Colon Carcinoma Metastatic in the Lung (tissue), 2 donors: ENCODE data around the genes STRIP2, SSMEM1, CPA4 and CPA1.

DNA sequence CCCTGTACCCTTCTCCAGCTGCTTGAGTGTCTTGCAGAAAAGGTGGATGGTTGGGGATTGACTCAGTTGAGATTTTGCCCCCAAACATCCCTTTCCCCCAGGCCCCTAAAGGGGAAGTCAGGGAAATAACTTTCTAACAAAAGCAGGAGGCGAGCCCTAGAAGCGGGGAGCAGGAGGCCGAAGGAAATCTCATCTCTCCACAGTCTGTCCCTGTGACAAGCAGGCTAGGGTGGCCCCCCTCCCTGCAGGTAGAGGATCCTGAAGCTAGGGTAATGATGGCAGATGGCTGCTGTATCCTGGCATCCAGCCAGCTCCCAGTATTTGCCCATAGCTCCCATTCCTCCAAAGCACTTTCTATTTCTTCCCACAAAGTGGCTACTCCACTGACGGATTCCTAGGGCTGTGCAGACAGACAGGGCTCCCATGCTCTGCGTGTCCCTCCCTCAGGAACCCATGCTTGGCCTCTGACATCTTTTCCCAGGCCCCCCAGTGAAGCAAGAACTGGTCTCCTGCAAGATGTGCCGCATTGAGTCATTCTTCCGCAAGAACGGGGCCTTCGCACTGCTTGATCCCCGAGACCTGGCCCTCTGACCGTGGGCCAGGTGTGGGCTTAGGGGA, 2.2 kb downstream of the ATP6V1FNB start:
- PRO-cap, 2 experiments: no peak in any of the 2 experiments

DNA sequence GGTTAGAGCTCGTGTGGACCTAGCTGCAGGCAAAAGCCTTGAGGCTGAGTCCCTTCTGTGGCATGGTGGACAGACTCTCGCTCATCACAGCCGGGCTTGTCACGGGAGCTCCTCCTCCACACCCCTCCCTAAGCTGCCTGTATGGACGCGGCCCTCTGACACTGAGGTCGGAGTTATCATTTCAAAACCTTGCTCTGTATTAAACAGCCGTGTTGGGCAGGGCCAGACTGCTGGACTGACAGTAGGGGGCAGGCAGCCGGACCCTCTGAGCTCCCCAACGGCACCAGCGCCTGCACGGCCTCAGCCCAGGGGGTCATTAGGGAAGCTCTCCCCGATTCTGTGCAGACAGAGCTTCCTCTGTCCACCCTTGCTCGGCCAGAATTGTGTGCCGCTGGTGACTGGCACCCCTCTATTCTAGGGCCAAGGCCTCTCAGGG, 2.3 kb downstream of the IRF5 start:
- PRO-cap, 2 experiments: no peak in any of the 2 experiments

DNA sequence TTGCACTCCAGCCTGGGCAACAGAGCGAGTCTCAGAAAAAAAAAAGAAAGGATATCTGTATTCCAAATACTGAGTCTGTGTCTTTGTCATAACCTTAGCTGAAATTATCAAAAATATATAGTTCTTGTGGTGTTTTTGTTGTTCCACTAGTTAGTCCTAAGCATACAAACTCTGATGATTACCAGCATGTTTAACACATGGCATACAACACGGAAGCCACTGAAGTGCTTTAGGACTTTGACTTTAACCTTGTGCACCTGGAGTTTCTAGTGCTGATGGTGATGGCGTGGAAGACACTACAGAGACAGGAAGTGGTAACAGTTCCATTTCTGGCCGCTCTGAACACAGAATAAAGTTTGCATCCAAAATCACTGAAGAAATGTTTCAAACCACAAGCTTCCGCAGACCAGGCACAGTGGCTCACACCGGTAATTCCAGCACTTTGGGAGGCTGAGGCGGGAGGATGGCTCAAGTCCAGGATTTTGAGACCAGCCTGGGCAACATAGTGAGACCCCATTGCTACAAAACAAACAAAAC, 40.3 kb upstream of the TNPO3 start:
- PRO-cap, 2 experiments: no peak in any of the 2 experiments

GRCh38 chr7:129433807-129434973, at the start of gene STRIP2:
TSS of gene STRIP2 (plus strand) at chr7:129434432.
- PRO-cap, 2 experiments: peak in 2 of 2 experiments; most common plus-strand start chr7:129434433 (in 2); most common minus-strand start chr7:129434234 (in 1)

DNA sequence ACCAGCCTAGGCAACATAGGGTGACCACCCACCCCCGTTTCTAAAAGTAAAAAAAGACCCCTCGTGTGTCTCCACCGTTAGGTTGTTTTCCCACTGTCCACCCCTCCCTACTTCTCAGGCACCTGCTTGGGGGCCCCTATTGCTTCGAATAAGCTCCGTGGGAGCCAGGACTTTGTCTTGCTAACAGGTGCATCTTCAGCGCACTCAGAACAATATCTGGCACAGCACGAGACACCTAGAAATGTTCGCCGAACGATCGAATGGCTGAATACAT, 636 bp upstream of the NRF1 start:
- PRO-cap, 2 experiments: no peak in any of the 2 experiments

DNA sequence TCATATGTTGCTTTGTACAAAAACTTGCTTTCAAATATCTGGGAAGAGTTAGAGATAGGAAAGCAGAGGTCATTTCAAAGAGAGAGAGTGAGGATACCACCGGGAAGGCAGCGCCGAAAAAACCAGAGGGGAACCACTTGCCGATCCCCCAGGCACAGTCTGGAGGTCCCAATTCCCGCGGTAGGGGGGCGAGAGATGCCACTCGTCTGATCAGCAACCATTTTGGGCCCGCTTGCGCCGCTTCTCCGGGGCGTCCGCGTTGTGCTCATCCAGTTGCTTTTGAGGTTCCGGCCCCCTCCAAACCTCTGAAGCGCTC, 341 bp upstream of the NRF1 start:
- PRO-cap, 2 experiments: no peak in any of the 2 experiments

- PRO-cap, 2 experiments: no peak in any of the 2 experiments
Measured at GRCh38 chr7:129617365-129618242, 6.1 kb downstream of the NRF1 start.

DNA sequence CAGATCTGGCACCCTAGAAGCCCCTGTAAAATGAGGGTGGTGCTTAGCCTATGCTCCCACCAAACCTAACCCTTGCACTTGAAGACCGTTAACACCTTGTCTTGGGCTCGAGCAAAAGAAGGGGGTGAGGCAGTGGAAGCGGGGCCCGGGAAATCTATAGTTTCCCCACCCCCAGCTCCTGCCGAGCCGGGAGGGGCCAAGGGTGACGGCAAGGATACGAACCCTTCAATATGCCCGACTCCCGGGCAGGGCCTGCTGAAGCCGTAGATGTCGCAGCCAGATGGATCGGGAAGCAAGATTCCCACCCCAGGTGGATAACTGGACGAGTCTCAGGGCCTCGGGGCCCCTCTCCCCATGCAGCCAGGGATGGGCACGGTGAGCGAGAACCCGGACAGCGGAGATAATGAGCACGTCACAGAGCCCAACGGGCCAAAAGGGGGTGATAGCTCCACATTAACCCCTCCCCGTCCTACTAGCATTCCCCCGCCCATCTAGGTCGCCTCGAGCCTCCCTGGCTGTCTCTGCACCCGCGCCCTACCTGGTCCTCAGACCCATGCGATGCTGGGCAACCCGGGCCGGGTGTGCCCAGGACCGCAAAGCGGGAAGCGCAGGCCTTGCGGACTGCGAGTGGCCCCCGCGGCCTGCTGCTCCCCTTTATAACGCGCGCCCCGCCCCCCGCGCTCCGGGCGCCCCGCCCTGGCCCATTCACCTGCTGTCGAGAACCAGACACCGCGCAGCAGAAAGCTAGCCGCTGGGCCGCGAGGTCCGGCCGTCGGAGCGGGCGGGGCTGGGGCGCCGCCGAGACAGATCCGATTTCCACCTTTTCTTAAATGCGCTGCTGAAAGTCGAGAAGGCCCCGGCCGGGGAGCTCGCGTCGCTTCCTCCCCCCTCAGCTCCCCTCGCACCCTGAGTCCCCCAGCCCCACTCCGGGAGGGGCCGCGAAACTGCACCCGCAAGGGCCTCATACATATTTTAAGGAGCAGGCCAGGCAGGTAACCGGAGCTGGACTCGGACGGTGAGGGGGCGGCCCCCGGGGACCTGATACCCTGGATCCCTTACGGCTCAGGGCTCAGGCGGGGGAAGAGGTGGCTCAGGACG, 170.1 kb downstream of the NRF1 start:
- PRO-cap, 2 experiments: no peak in any of the 2 experiments

- PRO-cap, 2 experiments: no peak in any of the 2 experiments
Measured at GRCh38 chr7:129865030-129865880, 87.5 kb downstream of the UBE2H start.

- PRO-cap, 2 experiments: no peak in any of the 2 experiments
Measured at GRCh38 chr7:129869940-129871066, 82.5 kb downstream of the UBE2H start.

- PRO-cap, 2 experiments: no peak in any of the 2 experiments
Measured at GRCh38 chr7:130071881-130072722, 1.8 kb downstream of the KLHDC10 start.

DNA sequence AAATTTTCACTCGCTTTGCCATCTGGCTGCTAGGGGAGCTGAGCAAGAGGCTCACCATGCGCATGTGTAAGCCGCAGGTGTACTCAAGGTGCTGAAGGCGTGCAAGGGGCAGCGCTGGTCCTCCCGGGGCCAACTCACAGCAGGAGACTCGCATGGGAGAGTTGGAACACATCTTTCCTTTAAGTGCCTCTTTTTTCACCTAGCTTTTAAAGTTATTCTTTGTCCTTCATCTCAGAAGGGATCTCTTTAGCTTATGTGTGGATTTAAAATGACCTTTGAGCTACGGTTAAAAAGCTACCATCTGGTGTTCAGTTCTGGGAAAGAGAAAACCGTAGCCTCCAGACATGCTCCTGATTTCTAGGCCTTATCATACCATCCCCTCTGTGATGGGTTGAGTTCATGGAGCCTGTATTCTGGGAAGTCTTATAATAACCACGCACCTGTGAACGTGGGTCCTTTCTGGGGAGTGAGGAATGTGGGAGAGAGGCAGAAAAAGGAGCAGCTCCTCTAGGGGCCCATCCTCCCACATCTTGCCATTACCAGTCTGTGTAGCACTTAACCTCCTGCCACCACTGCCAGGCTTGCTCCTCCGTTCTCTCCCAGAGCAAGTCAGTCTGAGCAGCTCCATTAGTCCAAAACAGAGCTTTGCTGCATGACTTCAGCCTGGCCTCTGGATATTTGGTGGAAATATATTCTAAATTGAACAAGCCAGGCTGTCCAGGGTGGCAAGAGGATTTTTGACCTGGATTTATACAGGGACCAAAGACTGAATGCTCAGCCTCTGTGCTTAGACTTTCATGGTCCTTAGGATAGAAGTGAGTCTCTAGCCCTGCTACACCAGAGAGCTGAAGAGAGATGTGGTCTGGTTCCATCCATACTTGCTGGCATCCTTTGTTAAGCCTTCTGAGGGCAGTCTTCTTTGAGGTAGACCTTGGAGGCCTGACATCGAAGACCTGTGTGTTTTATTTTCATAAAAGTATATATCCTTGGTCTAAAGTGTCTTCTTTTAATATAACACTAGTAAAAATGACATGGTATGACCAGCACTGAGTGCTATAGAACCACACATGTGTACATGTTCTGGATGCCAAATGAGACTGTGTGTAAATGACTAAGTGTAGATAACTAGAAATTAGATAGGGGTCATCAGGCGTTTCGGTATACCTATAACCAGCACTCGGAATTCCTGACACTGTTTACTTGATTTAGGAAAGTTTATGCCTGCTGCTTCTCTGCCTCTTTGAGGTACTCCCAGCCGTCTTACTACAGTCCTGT, 62.2 kb downstream of the KLHDC10 start:
- PRO-cap, 2 experiments: no peak in any of the 2 experiments

- PRO-cap, 2 experiments: no peak in any of the 2 experiments
Measured at GRCh38 chr7:130153966-130155241, 50.8 kb downstream of the TMEM209 start.

DNA sequence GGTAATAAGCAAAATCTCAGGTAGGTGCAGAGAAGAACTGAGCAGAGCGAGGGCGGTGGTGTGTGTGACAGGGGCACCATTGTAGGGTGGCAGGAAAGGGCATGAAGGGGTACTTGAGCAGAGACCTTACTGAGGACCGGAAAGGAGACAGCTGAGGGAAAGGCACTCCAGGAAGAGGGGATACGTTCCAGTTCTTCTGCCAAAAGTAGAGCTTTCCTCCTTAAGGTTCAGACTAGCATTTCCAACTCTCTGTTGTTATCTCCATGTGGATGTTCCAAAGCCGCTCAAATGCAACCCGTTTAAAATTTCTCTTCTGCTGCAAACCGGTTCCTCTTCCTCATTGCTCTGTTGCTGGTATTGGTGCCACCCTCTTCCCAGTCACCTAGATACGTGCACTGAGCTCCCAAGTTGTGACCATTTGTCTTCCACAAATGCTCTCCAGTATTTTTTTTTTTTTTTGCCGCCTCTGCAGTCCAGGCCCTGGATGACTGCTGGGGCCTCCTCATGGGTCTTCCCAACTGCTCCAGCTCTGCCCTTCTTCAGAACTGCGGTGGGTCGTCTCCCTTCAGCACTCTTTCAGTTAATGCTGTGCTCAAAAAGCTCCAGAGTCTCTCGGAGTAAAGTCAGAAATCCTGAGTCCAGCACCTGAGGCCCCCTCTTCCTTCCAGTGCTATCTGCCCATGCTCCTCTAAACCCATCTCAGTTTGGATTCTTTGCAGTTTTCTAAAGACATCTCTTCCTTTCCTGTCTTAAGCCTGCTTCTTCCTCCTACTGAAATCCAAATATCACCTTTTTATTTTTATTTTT, 47.4 kb downstream of the TMEM209 start:
- PRO-cap, 2 experiments: no peak in any of the 2 experiments

DNA sequence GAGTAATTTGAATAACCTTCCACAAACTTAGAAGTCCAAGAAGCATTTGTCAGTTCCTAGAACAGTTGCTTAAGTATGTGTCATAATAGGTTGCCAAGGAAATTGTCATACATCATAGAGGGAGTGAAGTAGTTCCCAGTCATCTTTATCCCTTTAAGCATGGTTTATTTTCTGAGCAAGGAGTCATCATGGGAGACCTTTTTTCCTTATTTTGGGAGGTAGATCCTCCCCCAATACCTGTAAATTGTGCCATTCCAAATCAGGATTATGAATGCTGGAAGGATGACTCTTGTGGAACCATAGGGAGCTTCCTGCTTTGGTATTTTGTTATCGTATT, at the start of gene SSMEM1:
SSMEM1 (plus strand) TSS at position 138 of the 337 bp plus-strand sequence.
- PRO-cap, 2 experiments: no peak in any of the 2 experiments

DNA sequence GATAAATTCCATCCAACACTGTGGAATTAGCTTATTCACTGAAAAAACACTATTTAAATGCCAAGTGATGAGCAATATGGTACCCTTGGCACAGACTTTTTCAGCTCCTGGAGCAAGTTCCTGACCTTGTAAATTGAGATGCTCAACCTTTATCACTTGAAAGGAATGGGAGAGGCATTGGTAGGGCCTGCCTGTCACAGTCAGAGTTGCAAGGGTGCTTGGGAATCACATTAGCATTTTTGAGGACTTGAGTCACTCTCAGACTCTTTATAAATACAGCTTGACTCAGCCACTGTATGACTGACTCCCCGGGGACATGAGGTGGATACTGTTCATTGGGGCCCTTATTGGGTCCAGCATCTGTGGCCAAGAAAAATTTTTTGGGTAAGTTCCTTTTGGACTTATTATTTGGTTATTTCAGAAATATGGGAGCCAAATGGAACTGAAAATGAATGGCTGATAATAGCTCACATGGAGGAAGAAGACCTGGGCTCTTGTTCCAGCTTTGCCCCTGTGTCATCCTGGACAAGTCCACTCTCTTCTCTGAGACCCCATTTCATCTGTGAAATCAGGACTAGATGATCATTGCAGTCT, at the start of gene CPA4:
CPA4 (plus strand) TSS at position 297 of the 594 bp plus-strand sequence.
- PRO-cap, 2 experiments: no peak in any of the 2 experiments

- PRO-cap, 2 experiments: no peak in any of the 2 experiments
Measured at GRCh38 chr7:130379418-130380638, at the start of gene CPA1. TSS of gene CPA1 (plus strand) at chr7:130380494.

- PRO-cap, 2 experiments: no peak in any of the 2 experiments
Measured at GRCh38 chr7:130488829-130489705, 2.8 kb upstream of the MEST start.

DNA sequence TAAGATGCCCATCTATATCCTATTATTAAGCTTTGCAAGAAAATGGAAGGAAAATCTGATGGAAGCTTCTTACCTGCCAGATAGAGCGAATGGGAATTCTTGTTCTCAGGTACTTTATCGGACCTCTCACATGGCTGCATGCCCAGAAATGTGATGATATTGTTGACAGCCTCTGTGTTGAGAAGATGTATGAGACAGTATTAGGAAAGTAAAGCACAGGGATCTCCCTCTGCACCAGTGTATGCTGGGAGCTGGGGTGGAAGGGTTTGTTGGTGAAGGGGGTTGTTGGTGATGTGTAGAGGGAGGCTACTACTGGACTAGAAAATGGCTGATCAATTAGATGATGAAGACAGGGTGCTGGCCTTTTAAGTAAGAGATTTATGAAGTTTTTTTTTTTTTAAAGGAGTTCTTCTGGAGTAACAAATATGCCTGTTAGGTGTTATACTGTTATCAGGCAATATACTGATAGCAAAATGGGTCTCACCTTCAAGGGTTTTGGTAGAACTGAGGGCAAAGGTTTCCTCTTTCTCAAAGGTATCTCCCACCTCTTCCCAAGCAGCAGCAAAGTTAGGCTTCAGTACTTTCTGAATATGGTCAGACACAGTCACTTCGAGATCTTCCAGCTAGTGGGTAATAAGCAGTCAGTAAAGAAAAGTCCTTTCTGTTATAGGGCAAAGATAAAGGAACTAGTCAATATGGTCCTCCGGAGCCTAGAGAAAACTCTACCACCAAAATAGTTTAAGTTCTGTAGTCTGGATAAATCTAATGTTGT, 15.5 kb downstream of the MEST start:
- PRO-cap, 2 experiments: no peak in any of the 2 experiments

- PRO-cap, 2 experiments: no peak in any of the 2 experiments
Measured at GRCh38 chr7:130516931-130517393, 25.1 kb downstream of the MEST start.